Skin of body (tissue), 2 donors: ENCODE measurements around a stretch of chr12.

DNA sequence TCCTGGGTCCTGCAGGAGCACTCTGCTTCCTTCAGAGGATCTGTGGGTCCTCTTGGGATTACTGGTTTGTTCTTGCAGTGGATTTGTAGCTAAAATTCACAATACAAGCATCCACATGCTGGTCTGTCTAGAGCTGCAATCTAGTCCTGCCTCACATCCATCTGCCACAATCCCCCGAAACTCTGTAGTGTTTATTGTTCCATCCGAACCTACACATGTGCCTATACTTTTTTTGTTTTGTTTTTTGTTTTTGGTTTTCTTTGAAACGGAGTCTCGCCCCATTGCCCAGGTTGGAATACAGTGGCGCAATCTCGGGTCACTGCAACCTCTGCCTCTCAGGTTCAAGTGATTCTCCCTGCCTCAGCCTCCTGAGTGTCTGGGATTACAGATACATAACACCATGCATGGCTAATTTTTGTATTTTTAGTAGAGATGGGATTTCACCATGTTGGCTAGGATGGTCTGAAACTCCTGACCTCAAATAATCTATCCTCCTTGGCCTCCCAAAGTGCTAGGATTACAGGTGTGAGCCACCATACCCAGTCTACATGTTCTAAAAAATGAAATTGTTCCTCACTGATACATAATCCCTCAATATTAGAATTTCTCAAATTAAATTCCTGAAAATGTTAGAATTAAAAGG lies 10.6 kb upstream of the TAS2R30 start:
- RAMPAGE, long total RNA: no peak

DNA sequence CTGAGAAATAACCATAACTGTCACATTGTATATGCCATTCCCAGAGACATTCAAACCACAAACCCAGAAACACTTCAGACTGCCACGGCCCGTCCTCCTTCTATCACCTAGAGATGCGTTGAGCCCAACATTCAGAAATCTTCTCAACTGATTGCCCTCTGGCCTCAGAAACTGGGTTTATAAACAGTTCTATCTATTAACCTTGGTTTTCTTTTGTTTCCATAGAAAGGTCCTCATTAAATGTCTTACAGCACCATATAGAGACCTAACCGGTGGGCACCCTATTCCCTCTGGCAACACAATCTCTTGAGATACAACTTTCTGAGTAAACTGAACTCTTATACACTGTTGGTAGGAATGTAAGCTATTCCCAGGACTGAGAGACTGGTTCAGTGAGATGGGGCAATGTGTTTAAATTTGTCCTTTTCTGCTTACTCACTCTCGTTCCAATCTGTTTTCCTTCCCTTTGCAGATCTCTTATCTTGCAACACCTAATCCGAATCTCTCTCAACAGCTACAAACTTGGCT lies 26.2 kb upstream of the ETV6 start:
- RAMPAGE, long total RNA: no peak

GRCh38 chr12:11653177-11654058 lies 3.9 kb downstream of the ETV6 start:
- RAMPAGE, long total RNA: no peak

- RAMPAGE, long total RNA: no peak
These were observed 5.9 kb downstream of the ETV6 start for GRCh38 chr12:11655445-11655752.

DNA sequence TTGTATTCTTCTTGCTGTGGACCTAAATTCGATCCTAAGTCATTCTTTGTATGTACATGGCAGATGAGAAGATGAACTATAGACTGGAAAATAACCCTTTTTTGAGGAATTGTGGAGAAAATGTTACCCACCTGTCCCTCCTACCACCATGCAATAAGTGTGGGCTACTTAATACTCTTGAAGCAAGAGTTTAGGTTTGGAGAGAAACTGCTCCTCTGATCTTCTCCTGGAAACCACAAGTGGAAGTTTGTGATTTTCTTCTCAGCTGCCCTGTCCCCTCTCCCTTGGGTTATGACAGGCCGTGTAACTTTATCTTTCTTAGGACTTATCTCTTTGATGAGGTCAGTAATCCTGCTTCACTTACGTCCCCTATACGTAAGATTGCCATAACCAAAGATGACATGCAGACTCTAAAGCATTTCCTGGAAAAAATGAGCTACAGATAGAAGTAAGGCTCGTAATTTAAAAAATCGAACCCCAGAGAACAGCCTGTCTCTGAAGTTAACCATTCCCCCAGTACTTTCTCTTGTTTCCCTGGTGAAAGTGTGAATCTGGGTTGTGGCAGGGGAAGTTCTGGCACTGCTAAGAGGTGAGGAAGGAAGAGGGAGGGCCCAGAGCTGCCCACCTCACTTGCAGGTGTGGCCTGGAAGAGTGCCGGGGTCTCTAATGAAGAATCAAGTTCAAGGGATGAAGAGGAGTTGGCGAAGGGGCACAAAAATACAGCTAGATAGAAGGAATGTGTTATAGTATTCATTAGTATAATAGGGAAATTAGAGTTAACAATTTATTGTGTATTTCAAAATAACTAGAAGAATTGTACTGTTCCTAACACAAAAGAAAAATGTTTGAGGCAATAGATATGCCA lies 10.0 kb downstream of the ETV6 start:
- RAMPAGE, long total RNA: no peak

GRCh38 chr12:11672442-11673287 lies 23.2 kb downstream of the ETV6 start:
- RAMPAGE, long total RNA: no peak

- RAMPAGE, long total RNA: no peak
These were observed 26.0 kb downstream of the ETV6 start for GRCh38 chr12:11675305-11676019.

- RAMPAGE, long total RNA: no peak
These were observed 67.9 kb downstream of the ETV6 start for GRCh38 chr12:11717146-11717952.

DNA sequence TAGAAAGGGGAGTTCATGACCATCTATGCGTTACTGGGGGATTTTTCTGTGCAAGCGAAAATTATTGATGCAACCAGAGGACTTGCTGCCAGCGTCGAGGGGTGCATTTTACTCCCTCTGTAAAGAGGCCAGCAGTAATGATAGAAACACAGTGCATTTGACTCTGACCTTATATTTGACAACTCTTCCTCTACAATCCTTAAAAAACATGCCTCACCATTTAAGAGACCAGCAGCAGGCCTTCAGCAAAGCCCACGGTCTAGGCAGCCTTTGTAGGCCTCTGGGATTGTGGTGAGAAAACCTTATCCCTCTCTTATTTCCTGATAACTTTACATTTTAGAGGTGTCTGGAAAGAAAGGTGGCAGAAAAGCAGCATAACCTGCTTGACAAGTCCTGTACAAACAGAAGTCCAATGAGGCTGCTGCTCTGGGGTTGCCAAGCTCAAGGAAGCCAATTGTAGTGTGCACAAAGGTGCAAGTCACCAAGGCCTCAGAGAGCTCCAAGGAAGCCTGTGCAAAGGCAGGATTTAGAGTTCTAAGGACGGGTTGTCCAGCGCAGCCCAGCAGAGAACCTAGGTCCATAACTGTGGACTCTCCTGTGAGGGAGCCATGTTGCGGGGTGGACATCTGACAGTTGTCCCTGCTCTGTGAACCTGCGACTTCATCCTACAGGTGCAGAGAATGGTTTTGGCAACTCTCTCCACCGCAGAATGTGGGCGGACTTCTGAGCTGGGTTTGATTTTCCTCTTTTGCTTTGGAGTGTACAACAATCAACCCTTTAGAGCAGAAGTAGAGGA lies 80.7 kb downstream of the ETV6 start:
- RAMPAGE, long total RNA: no peak

GRCh38 chr12:11737534-11738012 lies 88.1 kb downstream of the ETV6 start:
- RAMPAGE, long total RNA: no peak

- RAMPAGE, long total RNA: no peak
These were observed 96.5 kb downstream of the ETV6 start for GRCh38 chr12:11745817-11746550.

DNA sequence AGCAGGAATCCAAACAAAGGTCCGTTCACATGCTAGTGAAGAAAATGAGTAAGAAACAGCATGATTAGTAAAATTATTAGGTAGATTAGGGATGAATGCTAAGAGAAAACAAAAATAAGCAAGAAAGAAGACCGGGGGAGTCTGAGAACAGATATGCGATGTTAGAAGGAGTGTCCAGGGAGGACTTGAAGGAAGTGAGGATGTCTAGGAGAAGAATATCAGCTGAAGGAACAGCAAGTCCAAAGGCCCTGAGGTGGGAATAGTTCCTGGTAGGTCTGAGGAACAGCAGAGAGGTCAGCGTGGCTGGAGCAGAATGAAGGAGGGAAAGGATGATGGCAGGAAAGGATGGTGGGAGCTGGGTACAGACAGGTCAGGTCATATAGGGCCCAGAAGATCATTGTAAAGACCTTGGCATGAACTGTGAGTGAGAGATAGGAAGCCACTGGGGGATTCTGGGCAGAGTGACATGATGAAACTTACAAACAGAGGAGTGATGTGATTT lies 170.9 kb downstream of the ETV6 start:
- RAMPAGE, long total RNA: no peak

- RAMPAGE, long total RNA: no peak
These were observed 206.8 kb upstream of the BCL2L14 start for GRCh38 chr12:11863677-11864506.

- RAMPAGE, long total RNA: no peak
These were observed 188.4 kb upstream of the BCL2L14 start for GRCh38 chr12:11882398-11882613.

GRCh38 chr12:12265993-12266341 lies 877 bp downstream of the LRP6 start:
- RAMPAGE, long total RNA: no peak

- RAMPAGE, long total RNA: no peak
These were observed 94.0 kb downstream of the BORCS5 start for GRCh38 chr12:12450842-12451260.

DNA sequence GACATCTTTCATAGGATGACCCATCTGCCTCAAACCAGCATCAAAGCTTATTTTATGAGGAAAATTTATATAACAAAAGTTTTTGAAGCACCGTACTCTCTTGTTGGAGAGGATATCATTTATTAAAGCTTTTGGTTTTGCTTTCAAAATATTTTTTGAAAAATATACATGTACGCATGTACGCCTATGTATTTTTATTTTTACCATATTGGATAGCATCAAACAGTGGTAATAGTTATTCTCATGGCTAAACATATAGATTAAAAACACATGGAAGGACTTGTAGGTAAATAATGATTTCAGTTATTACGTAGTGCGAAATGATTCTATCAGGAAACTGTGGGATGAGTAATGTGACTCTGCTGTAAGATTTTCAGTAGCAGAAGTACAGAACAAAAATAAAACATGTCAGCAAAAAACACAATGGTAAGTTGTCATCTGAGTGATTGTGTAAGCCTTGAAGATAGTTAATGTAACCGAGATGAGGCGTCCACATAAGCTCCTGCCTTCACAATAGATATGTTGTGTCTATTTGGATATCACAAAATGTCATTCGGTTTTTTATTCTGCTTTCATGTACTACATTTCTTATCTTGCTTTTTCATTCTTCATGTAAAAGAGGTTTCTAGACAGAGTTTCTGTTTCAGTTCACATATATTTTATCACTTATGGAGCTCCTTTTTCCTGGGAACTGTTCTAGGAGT lies 99.7 kb downstream of the BORCS5 start:
- RAMPAGE, long total RNA: no peak

- RAMPAGE, long total RNA: no peak
These were observed 96.4 kb downstream of the DUSP16 start for GRCh38 chr12:12465968-12466878.

GRCh38 chr12:12487755-12488031 lies 75.0 kb downstream of the DUSP16 start:
- RAMPAGE, long total RNA: no peak

GRCh38 chr12:12509448-12510109 lies 53.1 kb downstream of the DUSP16 start:
- RAMPAGE, long total RNA: no peak